Heart left ventricle (tissue), 7 donors: ENCODE data around the gene NALCN.

- PRO-cap, 6 experiments: no peak in any of the 6 experiments
- RAMPAGE, long total RNA, 2 experiments: no peak in any of the 2 experiments
- RRBS: no CpG with 5 or more reads among the region's 5 CpGs
Measured at GRCh38 chr13:100436057-100436618, 152.5 kb downstream of the GGACT start.

- PRO-cap, 6 experiments: no peak in any of the 6 experiments
- RAMPAGE, long total RNA, 2 experiments: no peak in any of the 2 experiments
- RRBS: no CpG with 5 or more reads among the region's 3 CpGs
Measured at GRCh38 chr13:100589193-100589398, 507 bp upstream of the GGACT start.

DNA sequence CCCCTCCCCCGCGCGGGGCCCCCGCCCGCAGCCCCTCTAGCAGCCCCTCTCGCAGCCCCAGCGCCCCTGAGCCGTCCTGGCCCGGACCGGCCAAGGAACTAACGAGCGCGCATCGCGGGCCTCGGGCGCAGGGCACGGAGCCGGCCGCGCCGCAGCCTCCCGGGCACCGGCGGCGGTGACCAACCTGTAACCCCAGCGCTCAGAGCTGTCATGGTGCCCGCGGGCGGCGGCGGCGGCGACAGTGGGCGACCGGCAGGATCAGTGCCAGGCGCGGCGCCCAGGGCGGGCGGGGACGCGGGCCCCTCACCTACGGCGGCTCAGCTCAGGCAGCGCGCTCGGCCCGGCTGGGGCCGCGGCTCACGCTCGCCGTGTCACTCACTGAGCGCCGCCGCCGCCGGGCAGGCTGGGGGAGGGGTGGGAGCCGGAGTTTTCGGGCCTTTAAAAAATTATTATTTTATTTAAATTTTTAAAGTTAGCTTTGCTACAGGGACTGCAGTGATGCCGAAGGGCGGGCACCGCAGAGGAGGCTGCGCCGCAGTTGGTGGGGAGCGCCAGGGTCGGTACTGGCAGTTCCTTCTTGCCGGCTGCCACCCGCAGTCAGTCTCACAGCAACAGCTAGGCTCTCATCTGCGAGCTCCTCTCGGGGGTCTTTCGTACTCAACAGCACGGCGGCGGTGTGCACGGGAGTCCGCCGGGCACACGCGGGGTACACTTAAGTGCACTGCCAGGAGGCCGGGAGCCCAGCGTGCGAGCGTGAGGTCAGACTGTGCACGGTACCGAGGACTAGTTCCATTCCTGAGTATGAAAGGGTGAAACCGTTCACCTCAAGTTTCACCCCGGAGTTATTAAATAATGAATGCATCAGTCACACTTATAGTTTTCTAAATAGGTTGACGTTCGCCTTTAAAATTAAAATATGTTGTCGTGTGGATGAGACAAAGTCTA, at the start of gene NALCN:
NALCN (minus strand) TSS at position 380 of the 945 bp plus-strand sequence.
- PRO-cap, 6 experiments: peak in 5 of 6 experiments; most common plus-strand start position 569 of the sequence (in 4); most common minus-strand start position 359 of the sequence (in 4)
- RAMPAGE, long total RNA, 2 experiments: start-site peak on the minus strand in 2 of 2 experiments, centred at positions 238 to 264 of the sequence, 23 to 29 reads per replicate
- RRBS: 3% methylated on average over 59 of the region's 92 CpGs

DNA sequence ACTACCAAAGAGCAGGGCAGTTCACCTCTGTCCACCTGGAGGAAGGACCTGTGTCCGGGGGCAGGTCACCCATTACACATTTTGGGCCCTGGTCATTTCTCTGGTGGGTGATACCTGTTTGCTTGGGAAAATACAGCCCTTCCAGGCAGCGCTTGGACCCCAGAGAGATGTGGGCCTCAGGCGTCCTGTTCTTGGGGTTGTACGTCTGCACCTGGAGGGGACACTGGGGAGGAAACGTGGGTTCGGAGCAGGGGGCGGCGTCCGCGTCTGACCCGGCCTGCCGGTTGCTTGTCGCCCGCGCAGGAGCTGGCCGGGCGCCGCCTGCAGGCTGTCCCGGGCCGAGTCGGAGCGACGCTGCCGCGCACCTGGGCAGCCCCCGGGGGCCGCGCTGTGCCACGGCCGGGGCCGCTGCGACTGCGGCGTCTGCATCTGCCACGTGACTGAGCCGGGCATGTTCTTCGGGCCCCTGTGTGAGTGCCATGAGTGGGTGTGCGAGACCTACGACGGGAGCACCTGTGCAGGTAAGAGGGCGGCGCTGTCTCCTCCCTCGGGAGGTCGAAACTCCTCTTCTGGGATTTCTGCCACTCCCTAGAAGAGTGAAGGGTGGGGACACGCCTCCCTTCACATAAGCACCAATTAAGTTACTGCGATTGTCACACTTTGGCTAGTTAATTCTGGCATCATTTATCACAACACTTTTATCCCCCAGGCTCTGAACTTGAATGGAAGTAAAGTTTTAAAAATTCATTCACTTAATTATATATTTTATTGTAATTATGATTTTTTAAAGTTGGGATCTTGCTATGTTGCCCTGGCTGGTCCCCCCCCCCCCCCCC, 1.3 kb downstream of the ITGBL1 start:
- PRO-cap, 6 experiments: no peak in any of the 6 experiments
- RAMPAGE, long total RNA, 2 experiments: no peak in any of the 2 experiments
- RRBS: 4% methylated on average over 15 of the region's 46 CpGs

DNA sequence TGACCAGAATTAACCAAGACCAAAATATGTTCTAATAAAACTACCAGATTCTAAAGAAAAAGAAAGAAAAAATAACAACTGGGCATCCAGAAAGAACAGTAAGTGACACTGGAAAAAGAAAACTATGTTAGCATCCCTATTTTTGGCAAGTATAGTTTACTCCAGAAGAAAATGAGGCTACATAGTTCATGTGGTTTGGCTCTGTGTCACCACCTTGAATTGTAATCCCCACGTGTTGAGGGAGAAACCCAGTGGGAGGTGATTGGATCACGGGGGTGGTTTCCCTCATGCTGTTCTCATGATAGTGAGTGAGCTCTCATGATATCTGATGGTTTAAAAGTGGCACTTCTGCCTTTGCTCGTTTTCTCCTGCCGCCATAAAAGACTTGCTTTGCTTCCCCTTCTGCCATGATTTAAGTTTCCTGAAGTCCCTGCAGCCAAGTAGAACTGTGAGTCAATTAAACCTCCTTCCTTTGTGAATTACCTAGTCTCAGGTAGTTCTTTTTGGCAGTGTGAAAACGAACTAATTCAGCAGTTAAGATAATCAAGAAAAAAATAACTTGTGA, 77.0 kb downstream of the ITGBL1 start:
- PRO-cap, 6 experiments: no peak in any of the 6 experiments
- RAMPAGE, long total RNA, 2 experiments: no peak in any of the 2 experiments
- RRBS: no CpG with 5 or more reads among the region's 5 CpGs

GRCh38 chr13:101868618-101869134, 48.1 kb downstream of the FGF14 start:
- PRO-cap, 6 experiments: peak in 1 of 6 experiments; most common plus-strand start chr13:101868843 (in 1); most common minus-strand start chr13:101868732 (in 1)
- RAMPAGE, long total RNA, 2 experiments: start-site peak on the minus strand in 2 of 2 experiments, at chr13:101868747-101868776 at its widest, 99 to 168 reads per replicate
- RRBS: no CpG with 5 or more reads among the region's 6 CpGs

- PRO-cap, 6 experiments: peak in 6 of 6 experiments; most common plus-strand start chr13:102394627 (in 3); most common minus-strand start chr13:102394504 (in 6)
- RAMPAGE, long total RNA, 2 experiments: start-site peak on the plus strand in 1 of 2 experiments, at chr13:102394627-102394635 at its widest, 34 reads per replicate
- RRBS: 2% methylated on average over 34 of the region's 59 CpGs
Measured at GRCh38 chr13:102393963-102394718, 202.6 kb upstream of the TPP2 start.

- PRO-cap, 6 experiments: peak in 1 of 6 experiments; most common minus-strand start chr13:102597826 (in 1)
- RAMPAGE, long total RNA, 2 experiments: no peak in any of the 2 experiments
- RRBS: 2% methylated on average over 20 of the region's 37 CpGs
Measured at GRCh38 chr13:102597335-102598117, 740 bp downstream of the TPP2 start.

- PRO-cap, 6 experiments: no peak in any of the 6 experiments
- RAMPAGE, long total RNA, 2 experiments: no peak in any of the 2 experiments
- RRBS: no CpG with 5 or more reads among the region's 3 CpGs
Measured at GRCh38 chr13:102599526-102599730, 2.6 kb downstream of the TPP2 start.

- PRO-cap, 6 experiments: no peak in any of the 6 experiments
- RAMPAGE, long total RNA, 2 experiments: no peak in any of the 2 experiments
- RRBS: no CpG with 5 or more reads among the region's 9 CpGs
Measured at GRCh38 chr13:102655111-102655993, 39.5 kb downstream of the METTL21C start.

GRCh38 chr13:102854548-102855052, 8.8 kb downstream of the ERCC5 start:
- PRO-cap, 6 experiments: no peak in any of the 6 experiments
- RAMPAGE, long total RNA, 2 experiments: no peak in any of the 2 experiments
- RRBS: 30% methylated on average over 3 of the region's 7 CpGs

GRCh38 chr13:106213026-106213296, 322.5 kb downstream of the EFNB2 start:
- PRO-cap, 6 experiments: no peak in any of the 6 experiments
- RAMPAGE, long total RNA, 2 experiments: no peak in any of the 2 experiments
- RRBS: no CpG with 5 or more reads among the region's 3 CpGs

- PRO-cap, 6 experiments: no peak in any of the 6 experiments
- RAMPAGE, long total RNA, 2 experiments: no peak in any of the 2 experiments
- RRBS: 2% methylated on average over 27 of the region's 62 CpGs
Measured at GRCh38 chr13:106534297-106534863, 1.1 kb downstream of the EFNB2 start.

DNA sequence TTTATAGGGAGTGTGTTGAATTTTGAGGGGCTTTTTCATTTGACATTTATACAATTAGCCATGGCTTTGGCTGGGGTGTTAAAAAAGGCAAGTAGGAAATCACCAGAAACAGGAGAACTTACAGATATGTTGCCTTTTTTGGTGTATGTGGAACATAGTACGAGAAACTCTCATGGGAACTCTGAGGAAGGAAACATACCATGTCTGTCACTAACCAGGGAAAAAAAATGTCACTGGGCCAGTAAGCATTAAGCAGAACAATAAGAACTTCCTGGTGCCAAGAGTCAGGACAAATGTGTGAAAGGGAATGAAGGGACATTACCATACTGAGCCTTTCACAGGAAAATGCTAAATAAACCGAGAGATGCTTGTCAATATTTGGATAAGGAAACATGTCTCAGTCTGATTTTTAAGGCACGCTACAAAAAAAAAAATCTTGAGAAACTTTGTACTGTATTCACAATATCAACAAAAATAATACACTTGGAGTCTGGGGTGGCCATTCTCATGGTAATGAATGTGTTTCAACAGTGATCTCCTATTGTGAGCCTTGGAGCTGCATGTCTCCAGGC, 112.9 kb upstream of the ARGLU1 start:
- PRO-cap, 6 experiments: peak in 1 of 6 experiments; most common plus-strand start position 292 of the sequence (in 1)
- RAMPAGE, long total RNA, 2 experiments: no peak in any of the 2 experiments
- RRBS: no CpG with 5 or more reads among the region's 3 CpGs

GRCh38 chr13:106709905-106710881, 142.3 kb upstream of the ARGLU1 start:
- PRO-cap, 6 experiments: peak in 3 of 6 experiments; most common plus-strand start chr13:106710516 (in 1); most common minus-strand start chr13:106710463 (in 3)
- RAMPAGE, long total RNA, 2 experiments: no peak in any of the 2 experiments
- RRBS: no CpG with 5 or more reads among the region's 16 CpGs

DNA sequence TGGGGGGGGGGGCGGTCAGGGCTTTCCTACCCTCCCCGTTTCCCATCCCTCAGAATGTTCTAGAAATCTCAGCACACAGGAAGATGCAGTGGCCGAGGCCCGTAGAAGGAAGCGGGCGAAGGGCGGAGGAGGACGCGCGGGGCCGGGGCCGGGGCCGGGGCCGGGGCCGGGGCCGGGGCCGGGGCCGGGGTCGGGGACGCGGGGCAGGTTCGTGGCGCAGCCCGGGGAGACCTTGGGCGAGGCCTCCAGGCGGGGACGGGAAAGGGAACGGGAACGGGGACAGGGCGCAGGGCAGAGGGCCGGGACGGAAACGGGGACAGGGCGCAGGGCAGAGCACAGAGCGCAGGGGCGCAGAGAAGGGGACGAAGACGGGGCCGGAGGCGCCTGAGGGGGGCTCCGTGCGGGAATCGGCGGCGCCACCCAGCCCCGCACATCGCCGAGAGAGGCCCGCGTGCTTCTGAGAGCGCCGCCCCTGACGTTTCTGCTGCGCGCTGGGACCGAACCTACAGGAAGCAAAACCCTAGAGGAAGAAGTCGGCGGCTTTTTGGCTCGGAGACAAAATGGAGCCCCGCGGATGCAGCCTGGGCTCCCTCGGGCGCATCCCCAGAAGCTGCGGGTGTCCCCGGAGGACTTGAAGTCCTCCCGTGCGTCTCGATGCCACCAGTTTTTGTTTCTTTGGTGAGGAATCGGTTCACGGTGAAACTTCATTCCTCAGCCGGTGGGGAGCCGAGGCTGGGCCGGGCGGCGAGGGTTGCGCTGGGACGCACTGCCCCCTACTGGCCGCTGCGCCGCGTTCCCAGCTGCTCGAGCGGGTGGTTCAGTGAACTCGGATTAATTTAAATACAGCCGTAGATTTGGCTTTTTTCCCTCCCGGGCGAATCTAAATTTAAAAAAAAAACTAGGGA, 349.8 kb upstream of the ARGLU1 start:
- PRO-cap, 6 experiments: peak in 6 of 6 experiments; most common plus-strand start position 104 of the sequence (in 5); most common minus-strand start position 483 of the sequence (in 6)
- RAMPAGE, long total RNA, 2 experiments: no peak in any of the 2 experiments
- RRBS: 2% methylated on average over 26 of the region's 87 CpGs

DNA sequence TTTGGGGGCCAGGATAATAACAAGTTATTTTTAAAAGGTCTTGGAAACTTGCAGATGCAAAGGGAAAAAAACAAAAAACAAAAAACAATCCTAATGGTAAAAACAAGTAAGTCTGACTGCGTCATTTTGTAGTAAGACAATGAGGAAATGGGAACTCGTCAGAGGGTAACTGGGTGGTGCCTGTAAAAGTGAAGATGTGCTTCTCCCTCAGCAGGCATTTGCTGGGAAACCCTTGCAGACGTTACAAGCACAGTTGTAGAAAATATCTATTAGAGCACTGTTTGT, 2.2 kb upstream of the TNFSF13B start:
- PRO-cap, 6 experiments: no peak in any of the 6 experiments
- RAMPAGE, long total RNA, 2 experiments: no peak in any of the 2 experiments
- RRBS: no CpG with 5 or more reads among the region's 3 CpGs

GRCh38 chr13:109157018-109157619, 527.7 kb downstream of the MYO16 start:
- PRO-cap, 6 experiments: no peak in any of the 6 experiments
- RAMPAGE, long total RNA, 2 experiments: no peak in any of the 2 experiments
- RRBS: no CpG with 5 or more reads among the region's 7 CpGs

DNA sequence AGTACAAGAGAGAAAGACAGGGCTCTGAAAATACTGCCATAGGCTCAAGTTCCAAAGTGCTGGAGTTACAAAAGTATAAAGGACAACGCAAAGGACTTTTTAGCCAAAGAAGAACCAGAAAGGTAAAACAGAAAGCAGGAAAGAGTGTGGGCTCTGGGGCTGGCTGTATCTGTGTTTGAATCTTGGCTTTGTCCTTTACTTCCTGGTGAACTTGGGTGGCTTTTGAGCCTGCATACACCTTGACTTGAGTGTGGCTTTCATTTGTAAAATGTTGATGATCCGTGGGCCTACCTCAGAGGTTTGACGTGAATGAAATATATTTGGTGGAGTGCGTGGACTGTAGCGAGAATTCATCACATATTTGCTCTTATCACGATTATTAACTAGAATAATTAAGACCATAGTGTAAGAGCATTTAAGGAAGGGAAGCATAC, 196.0 kb downstream of the IRS2 start:
- PRO-cap, 6 experiments: no peak in any of the 6 experiments
- RAMPAGE, long total RNA, 2 experiments: no peak in any of the 2 experiments
- RRBS: no CpG with 5 or more reads among the region's 6 CpGs

DNA sequence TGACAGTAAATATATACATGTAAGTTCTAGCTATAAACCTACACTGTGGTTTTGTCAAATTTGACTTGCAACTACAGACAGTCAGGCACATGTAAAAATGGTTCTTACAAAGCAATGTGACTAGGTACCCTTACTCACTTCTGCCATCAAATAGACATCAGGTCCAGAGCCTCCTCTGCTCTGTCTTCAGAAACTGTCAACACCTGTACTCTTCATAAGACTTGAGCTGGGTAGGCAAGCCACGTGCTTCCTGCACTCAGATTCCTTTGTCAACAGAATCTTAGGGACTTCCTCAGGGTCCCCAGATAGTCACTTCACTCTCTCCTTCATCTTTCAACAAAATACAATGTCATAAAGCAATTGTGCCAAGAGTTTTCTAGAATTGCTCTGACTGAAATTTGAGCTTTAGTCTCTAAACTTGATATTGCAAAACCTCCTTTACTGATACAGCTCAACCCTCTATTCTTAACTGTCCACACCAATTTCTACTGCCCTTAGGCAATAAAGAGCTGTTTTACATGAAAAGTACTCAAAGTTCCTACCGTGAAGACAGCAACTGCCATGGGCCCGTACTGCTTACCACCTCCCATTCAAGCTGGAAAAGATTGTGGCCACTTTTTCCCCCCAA, 179.9 kb downstream of the IRS2 start:
- PRO-cap, 6 experiments: no peak in any of the 6 experiments
- RAMPAGE, long total RNA, 2 experiments: no peak in any of the 2 experiments
- RRBS: no CpG with 5 or more reads among the region's 3 CpGs